ENCODE data around the genes GHITM, LRIT1 and GLUD1.

GRCh38 chr10:84139169-84140022 is at the start of gene GHITM:
Gene GHITM, plus strand, starts transcription at chr10:84139509.
- PRO-cap, 2 experiments: peak in 2 of 2 experiments; most common plus-strand start chr10:84139562 (in 2); most common minus-strand start chr10:84139293 (in 1)

- PRO-cap, 2 experiments: no peak in any of the 2 experiments
Measured at GRCh38 chr10:84241427-84241902, at the start of gene LRIT1. Gene LRIT1, minus strand, starts transcription at chr10:84241546.

DNA sequence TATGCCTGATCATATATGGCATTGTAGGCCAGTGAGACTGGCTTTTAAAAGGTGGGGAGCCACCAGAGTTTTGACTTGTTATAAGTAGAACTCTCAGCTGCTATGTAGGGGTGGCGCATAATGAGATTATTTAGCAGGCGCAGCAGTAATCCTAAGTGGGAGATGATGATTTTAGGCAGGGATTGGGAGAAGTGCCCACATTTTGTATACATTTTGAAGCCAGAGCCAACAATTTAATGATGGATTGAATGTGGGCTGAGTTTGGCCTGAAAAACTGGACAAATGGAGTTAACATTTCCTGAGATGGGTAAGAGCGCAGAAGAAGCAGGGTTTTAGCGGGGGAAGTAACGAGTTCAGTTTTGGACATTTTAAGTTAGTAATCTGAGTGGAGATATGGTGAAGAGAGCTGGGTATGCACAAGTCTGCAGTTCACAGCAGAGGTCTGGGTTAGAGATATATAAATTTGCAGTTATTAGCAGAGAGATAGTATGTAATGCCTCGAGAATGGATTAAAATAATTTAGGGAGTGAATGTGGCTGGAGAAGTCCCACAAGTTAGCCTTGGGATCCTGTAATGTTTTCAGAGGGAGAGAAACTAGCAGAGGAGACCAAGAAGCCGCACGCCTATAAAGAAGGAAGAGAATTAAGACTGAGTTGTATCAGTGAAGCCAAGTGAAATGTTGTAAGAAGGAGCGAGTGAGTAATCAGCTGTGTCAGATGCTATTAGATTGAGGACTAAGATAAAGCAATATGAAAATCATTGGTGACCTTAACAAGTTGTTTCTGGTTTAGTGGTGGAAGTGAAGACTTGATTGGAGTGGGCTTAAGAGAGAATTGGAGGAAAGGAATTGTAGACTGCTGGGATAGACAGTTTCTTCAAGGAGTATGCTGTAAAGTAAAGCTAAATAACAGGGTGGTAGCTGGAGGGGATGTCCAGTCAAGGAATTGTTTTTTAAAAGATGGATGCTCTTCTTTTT is 8.6 kb downstream of the CCSER2 start:
- PRO-cap, 2 experiments: no peak in any of the 2 experiments

DNA sequence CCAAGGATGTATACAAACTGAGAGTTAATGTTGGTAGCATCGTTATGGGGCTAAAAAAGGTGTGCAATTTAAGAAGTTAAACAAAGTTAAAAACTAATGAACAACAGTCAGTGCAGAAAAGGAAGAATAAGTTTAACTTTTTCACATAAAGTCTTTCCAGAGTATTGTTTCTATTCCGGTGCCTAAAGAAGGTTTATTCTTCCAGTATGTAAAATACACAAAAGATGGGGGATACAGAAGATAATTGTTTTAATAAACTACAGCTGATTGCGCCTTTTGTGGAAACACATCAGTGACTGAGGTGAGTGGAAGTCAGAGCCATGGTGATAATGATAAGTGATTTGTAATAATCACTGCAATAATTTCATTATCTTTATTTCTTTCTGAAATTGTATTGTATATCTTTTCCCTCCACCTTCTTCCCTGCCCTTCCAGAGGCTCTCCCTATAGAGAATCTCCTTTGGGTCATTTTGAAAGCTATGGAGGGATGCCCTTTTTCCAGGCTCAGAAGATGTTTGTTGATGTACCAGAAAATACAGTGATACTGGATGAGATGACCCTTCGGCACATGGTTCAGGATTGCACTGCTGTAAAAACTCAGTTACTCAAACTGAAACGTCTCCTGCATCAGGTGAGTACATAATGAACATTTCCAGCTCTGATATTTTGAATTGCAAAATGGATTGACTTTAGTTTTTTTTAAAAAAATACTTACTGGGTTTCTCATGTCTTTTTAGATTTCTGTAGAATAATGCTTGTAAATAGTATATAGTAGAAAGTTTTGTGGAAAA is 109.9 kb downstream of the CCSER2 start:
- PRO-cap, 2 experiments: no peak in any of the 2 experiments

DNA sequence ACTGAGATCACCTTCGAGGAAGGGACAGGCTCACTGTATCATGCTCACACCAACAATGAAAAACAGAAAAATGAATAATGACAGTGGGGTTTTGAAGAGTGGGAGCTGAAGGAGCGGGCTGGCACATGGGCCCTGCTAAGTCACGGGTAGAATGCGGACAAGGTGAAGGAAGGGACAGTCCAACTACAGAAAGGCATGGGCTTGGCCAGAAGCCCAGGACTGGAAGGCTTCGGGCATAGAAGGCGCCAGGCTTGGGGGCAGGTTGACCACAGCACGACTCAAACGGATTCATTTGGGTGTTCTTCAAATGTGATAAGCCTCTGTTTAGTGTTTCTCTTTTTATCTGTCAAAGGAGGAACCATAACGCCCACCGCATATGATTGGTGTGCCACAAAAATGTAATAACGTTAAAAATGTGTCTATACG is 509.5 kb downstream of the CCSER2 start:
- PRO-cap, 2 experiments: no peak in any of the 2 experiments

GRCh38 chr10:85946977-85947536 is 419.5 kb downstream of the GRID1 start:
- PRO-cap, 2 experiments: no peak in any of the 2 experiments

- PRO-cap, 2 experiments: no peak in any of the 2 experiments
Measured at GRCh38 chr10:85993091-85993759, 373.4 kb downstream of the GRID1 start.

- PRO-cap, 2 experiments: no peak in any of the 2 experiments
Measured at GRCh38 chr10:86244455-86244883, 122.1 kb downstream of the GRID1 start.

DNA sequence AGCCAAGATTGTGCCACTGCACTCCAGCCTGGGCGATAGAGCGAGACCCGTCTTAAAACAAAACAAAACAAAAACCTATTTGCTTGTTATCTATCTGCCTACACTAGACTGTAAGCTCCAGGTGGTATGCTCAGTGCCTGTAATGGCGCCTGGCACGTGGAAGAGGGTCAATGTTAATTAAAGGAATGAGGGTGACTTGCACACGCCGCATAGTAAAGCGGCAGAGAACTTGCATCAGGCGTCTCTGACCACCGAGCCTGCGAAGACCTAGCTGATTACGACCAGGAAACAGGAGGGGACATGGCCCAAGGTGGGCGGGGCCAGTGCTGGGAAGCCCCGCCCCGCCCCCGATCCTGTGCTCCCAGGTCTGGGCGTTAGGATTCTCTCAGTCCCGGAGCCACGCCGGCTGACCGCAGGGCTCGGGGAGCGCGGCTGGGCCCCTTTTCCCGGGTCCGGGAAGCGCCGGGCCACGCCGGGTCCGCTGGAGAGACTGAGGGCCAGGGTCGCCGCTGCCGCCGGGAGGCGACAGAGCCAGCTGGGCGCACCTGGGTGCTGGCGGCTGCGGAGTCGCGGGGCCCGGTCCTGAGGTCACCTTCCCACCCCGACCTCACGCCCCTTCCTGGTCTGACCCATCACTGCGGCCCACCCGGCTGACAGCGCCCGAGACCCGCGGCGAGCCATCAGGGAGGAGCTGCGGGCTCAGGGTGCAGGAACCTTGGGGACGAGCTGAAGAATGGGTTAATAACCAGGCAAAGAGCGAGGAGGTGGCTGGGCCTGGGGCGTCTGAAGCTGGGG is 22.9 kb upstream of the GRID1 start:
- PRO-cap, 2 experiments: no peak in any of the 2 experiments

- PRO-cap, 2 experiments: peak in 1 of 2 experiments; most common plus-strand start chr10:86674763 (in 1)
Measured at GRCh38 chr10:86674569-86675015, 6.3 kb downstream of the LDB3 start.

DNA sequence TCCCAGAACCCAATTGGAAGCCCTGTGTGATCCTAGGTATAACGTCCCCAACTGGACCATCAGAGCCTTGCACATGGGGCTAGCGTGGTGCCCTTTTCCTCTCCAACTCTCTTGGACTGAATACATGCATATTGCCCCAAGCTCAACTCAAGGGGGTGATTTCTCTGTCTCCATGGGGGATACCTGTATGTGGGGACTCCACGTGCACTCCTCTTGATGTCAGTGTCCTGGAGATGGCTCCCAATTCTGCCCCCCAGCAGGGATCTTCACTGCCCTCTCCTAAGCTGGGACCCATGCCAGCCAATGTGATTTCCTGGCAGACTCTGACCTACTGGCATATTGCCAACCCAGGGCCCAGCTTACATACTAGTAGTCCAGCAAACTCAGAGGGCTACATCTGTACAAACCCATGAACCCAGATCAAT is 26.3 kb upstream of the BMPR1A start:
- PRO-cap, 2 experiments: no peak in any of the 2 experiments

DNA sequence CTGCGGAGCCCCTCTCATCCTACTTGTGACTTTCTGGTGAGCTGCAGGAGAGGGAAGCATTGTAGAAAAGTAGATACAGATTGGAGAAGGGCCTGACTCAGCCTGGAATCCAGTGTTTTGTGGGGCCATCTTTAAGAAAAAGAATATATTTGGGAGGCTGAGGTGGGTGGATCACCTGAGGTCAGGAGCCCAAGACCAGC is 15.7 kb upstream of the BMPR1A start:
- PRO-cap, 2 experiments: no peak in any of the 2 experiments

DNA sequence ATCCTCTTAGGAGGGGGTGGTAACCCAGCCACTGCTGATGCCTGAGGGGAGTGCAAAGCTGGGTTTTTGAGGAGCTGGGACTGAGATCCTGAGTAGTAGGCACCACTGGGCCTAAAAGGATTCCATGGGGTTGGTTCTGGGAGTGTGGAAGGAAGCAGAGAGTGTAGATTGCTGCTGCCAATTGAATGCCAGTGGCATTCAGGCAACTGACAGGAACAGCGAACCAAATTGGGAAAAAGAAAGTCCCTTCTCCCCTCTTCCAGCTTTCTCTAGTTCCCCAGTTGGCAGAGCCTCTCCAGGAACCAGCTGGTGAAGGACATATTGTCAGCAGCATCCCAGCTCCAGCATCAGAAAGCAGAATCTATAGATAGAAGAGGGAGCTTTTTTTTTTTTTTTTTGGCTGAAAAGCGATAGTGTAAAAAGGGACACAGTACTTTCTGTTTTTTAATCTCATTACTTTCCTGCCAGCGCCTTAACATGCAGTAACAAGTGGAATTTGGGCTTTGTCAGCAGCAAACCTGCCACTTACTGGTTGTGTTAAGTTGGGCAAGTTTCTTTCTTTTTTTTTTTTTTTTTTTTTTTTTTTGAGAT is 91.5 kb downstream of the MMRN2 start:
- PRO-cap, 2 experiments: no peak in any of the 2 experiments

DNA sequence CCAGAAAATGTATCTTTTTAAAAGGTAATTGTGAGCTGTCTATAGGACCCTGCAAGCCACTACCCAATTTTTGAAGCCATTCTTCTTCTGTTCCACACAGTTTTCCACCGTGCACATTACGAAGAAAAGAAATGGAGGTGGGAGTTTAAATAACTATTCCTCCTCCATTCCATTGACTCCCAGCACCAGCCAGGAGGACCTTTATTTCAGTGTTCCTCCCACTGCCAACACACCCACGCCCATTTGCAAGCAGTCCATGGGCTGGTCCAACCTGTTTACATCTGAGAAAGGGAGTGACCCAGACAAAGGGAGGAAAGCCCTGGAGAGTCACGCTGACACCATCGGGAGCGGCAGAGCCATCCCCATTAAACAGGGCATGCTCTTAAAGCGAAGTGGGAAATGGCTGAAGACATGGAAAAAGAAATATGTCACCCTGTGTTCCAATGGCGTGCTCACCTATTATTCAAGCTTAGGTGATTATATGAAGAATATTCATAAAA is 11.8 kb upstream of the FAM25A start:
- PRO-cap, 2 experiments: no peak in any of the 2 experiments

- PRO-cap, 2 experiments: no peak in any of the 2 experiments
Measured at GRCh38 chr10:87060686-87061081, 34.0 kb downstream of the GLUD1 start.

DNA sequence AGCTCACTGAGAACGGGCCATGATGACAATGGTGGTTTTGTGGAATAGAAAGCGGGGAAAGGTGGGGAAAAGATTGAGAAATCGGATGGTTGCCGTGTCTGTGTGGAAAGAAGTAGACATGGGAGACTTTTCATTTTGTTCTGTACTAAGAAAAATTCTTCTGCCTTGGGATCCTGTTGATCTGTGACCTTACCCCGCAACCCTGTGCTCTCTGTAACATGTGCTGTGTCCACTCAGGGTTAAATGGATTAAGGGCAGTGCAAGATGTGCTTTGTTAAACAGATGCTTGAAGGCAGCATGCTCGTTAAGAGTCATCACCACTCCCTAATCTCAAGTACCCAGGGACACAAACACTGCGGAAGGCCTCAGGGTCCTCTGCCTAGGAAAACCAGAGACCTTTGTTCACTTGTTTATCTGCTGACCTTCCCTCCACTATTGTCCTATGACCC is 13.2 kb downstream of the GLUD1 start:
- PRO-cap, 2 experiments: no peak in any of the 2 experiments

DNA sequence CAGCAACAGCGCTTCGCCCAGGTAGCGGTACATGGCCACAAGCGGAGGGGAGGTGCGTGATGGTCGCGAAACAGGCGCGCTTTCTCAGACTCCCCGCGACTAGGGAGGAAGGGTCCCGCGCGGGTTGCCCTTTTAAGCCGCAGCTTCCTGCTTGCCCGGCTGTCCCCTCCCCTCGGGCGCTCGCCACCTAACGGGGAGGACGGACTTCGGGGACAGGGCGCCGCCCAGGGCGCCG is at the start of gene GLUD1:
Gene GLUD1, minus strand, starts transcription at position 107 of the 235 bp plus-strand sequence.
- PRO-cap, 2 experiments: no peak in any of the 2 experiments

DNA sequence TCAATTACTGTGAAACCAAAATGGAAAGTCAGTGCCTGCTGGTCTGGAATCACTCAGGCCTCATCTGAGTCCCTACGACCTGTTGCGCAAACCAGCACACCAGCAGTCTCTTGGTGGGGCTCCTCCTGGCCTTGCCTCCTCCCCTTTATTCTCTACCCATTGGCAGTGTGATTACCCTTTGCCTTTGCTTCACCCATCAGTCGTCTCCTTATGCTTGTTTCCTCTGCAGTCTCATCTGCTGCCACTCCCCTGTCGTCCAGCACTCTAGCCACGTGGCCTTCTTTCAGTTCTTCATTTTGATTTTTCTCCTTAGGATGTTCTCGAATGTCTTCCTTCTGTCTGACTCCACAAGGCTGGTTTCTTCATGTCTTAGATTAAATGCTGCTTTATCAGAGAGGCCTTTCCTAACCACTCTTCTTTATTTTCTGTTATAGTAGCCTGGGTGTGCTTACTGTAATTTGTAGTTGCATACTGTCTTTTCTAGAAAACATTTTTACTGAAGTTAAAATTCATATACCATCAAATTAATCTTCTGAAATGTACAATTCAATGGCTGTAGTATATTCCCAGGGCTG is 40.7 kb upstream of the NUTM2A start:
- PRO-cap, 2 experiments: no peak in any of the 2 experiments

DNA sequence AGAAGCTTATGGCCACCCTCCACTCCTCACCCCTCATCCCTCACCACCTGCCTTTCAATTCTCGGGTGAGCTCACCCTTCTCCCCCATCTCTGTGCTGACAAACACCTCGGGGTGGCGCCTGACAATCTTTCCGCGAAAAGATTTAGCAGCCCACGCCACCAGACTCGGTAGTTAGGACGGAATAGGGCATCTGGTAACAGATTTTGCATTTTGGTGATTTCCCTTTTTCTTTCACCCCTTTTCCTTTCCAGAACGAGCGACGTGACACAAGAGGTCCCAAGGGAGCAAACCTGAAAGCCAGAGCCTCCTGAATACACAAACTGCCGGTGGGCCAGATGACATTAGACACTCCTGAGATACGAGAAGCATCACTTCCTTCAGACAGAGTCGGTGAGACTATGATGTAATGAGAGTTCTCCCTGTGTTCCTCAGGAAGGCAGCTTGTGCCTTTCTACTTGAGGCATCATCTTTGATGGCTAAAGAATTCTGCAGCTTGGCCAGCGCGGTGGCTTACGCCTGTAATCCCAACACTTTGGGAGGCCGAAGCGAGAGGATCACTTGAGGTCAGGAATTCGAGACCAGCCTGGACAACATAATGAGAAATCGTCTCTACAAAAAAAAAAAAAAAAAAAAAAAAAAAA is 745 bp upstream of the ATAD1 start:
- PRO-cap, 2 experiments: no peak in any of the 2 experiments

- PRO-cap, 2 experiments: no peak in any of the 2 experiments
Measured at GRCh38 chr10:87860249-87860504, 3.2 kb downstream of the KLLN start.

Data from psoas muscle (tissue), 2 donors.